Temporal lobe (tissue), 2 donors: ENCODE measurements around the genes MRPL14 and TMEM151B.

DNA sequence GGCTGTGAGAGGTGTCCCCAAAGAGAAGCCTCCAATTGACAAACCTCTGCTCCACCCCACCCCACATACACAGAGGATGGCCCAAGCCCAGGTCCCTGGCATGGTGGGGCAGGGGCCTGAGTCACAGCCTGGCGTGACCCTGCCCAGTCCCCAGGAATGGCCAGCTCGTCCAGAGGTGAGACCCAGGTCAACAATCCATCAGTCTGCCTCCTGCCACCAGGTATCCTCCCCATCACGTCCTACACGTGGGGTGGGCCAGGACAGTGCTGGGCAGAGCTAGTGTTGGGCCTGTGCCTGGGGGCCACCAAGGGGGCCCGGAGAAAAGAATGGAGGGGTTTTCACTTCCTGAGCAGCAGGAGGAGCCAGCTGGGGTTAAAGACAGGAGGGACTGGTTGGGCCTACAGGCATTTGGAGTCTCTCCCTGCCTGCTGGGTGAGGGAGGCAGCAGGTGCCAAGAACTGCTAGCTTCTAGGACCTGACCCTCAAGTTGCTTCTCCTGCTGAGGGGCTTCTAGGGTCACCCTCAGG lies 52.0 kb downstream of the MRPL14 start:
- RAMPAGE, long total RNA = no peak

DNA sequence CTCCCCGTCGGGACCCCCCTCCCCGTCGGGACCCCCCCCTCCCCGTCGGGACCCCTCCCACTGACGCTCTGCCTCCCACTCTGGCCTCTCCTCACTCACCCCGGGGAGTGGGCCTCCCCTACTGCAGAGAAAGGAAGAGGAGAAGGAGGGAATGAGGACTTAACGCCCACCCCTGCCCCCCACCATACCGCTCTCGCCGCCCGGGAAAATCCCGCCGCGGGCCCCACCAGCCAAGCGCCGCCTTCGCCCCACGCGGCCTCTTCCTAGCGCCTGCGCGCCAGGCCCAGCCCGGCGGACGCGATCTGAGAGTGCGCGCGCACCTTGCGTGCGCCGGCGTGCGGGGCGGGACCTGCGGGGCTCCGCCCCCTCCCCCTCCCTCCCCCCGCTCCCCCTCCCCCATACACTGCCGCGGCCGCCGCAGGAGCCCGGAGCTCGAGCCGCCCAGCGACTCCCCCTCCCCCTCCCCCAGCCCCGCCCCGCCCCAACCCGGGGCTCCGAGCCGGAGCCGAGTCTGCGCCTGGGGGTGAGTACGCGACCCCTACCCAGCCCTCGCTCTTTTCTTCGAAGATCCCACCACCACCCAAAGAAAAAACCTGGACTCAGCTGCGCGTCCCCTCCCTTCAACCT lies at the start of gene MRPL14:
Gene MRPL14, minus strand, starts transcription at position 297 of the 627 bp plus-strand sequence.
- RAMPAGE, long total RNA = no peak

GRCh38 chr6:44132642-44132999 lies 5.3 kb downstream of the TMEM63B start:
- RAMPAGE, long total RNA = no peak

- RAMPAGE, long total RNA = no peak
Measured at GRCh38 chr6:44136251-44136642, 8.9 kb downstream of the TMEM63B start.

DNA sequence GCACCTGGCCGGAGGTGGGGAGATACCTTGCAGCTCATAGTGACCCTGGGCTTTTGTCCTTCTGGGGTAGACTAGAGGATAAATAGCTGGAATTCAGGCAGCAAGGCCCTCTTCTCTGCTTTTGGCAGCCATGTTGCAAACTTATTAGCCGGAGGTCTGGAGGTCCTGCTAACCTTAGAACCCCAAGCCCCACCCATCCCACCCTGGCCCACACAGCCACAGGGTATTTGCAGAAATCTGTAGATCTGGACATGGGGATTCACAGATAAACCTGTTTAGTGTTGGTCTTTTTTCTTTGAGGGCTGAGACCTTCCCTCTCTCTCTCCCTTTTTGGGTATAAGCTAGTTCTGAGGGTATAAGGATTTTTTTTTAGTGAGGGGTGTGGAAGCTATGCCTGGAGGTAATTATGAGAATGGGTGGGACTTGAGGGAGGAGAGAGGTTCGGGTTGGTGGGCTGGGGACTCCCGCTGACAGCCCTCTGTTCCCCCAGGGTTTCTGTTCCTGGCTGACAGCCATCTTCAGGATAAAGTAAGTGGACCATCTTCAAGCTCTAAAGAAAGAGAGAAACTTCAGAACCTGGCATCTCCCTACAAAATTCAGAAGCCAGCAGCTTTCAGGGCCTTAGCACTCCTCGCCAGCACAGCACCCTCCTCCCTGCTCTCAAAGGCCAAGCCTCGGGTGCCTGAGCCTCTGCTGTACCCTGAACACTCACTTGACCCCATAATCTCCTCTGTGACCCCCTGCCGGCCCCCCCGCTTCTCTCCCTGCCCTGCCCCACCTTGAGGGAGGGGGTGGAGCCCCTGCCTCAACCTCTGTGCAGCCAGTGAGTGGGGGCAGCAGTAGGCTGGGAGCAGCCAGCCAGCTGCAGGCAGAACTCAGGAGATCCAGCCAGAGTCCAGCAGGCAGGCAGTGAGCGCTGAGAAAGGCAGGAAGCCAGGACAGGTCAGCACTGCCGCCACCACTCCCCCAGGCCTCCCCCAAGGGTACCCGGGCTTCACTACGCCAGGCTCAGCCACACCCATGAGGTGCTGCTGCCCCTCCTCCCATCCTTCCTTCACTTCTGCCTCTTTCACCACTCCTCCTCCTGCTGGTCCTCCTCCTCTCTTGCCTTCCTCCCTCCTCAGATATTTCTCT lies 11.0 kb downstream of the TMEM63B start:
- RAMPAGE, long total RNA = no peak

DNA sequence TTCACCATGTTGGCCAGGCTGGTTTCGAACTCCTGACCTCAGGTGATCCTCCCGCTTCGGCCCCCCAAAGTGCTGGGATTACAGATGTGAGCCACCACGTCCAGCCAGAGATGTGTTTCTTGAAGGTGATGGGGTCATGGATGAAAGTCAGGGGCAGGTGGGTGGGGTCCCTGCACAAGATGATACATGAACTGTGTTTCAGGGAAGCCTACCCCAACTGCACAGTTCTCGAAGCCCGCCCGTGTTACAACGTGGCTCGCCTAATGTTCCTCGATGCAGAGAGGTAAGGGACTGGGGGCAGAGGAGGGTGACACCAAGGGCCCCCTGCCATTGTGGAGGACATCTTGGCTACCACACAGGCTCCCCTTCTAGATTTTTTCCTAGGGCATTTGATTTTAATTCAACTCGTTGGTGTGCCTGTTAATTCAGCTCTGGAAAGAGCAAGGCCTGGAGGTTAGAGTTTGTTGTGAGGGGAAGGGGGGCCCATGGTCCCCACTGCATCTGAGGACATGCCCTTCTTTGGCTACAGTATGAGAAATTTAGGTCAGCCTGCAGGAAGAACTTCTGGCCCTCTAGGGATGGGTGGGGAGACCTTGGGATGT lies 11.9 kb upstream of the CAPN11 start:
- RAMPAGE, long total RNA = no peak

DNA sequence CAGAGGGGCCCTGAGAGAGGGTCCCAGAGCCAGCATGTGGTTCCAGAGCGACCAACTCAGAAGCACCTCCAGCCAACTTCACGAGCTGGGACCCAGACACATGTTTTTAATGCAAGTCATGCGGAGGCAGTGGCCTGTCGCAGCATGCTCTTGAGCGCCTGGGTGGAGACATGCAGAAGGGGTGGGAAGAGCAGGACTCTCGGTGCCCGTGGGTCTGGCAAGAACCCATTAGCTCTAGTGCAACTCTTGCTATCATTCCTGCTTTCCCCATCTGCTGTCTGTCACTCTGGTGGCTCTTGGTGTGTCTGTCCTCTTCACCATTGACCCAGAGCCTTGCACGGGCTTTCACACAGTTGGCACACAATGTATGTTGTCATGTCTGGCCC lies 14.8 kb upstream of the MYMX start:
- RAMPAGE, long total RNA = no peak

DNA sequence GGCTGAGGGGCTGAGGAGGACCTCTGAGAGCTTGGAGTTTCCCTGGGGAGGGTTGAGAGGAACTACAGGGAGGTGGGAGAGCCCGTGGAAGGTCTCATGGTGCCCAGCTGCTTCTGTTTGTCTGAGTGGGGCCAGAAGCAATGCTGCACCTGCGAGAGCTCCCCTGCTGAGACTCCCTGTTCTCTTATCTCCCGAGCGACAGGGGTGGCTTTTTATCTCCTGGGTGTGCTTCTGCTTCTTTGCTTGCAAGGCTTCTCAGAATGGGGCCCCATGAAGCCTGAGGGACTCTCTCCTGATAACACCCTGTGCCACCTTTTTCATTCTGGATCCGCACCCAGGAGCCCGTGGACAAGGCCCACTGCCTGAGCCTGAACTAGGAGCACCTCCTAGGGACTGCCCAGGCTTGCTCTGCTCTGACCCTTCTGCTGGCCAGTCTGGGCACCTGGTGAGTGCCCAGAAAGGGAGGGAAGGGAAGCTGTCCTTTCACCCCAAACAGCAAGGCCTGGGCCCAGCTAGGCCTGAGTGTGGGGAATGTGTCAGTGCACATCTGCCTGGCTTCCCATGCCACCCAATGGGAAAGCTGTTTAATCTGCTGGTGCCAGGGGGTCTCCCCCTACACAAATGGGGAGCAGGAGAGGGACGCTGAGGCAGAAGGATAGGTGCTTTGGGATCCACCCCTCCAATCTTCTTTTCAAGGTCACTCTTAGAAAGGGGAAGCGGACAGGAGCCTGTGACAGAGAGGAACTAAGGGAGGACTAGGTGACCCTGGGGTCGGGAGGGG lies 2.5 kb downstream of the SLC29A1 start:
- RAMPAGE, long total RNA = no peak

- RAMPAGE, long total RNA = no peak
Measured at GRCh38 chr6:44248511-44249015, 1.7 kb downstream of the HSP90AB1 start.

GRCh38 chr6:44255240-44255852 lies 2.0 kb downstream of the SLC35B2 start:
- RAMPAGE, long total RNA = no peak

- RAMPAGE, long total RNA = no peak
Measured at GRCh38 chr6:44269823-44270907, at the start of gene TMEM151B. Gene TMEM151B, plus strand, starts transcription at chr6:44270450.

- RAMPAGE, long total RNA = no peak
Measured at GRCh38 chr6:44311869-44312335, 1.2 kb downstream of the AARS2 start.

GRCh38 chr6:44386313-44387273 lies 913 bp upstream of the CDC5L start:
- RAMPAGE, long total RNA = no peak

DNA sequence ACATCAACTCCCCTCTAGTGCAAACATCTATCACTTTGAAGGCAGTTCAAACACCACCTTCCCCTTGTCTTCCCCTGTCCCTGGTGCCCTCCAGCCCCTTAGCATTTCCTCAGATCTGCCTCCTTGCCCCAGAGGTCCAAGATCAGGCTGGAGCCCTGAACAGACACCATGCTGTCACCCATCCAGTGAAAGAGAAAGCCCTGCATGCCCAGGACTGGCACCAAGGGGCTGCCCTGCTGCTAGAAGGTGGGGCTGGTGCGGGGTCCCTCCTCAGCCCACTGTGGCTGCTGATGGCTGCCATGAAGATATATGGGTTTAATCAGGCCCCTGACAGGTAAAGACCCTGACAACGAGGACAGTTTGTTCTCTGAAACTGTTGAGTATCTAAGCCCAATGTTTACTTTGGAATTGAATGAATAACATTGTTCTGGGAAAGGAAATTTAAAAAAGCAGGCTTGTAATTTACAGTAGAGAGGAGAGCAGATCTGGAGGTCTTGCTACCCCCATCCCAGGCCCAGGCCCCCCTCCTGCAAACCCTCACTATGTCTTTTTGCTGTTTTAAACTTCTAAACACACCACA lies 171.2 kb downstream of the CDC5L start:
- RAMPAGE, long total RNA = no peak

DNA sequence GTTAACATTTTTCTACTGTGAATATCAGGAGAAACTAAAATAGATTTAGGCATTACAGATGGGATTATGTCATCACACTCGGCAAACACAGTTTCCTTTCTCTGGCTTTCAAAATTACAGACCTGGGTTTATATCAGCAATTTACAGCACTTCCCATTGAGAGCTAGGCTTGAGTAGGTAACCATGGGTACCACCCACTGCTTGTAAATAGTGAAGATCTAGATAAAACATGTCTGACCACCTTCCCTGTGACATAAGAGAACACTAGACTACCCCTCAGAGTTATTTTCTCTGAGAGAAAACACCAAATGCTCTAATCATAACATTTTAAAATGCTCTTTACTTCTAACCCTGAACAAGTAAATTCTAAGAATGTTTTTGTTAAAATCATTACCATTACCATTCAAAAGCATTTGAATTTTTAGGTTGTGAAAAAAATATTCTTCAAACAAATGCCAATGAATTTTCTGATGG lies 402.6 kb upstream of the RUNX2 start:
- RAMPAGE, long total RNA = no peak

- RAMPAGE, long total RNA = no peak
Measured at GRCh38 chr6:45062292-45063062, 265.7 kb upstream of the RUNX2 start.

DNA sequence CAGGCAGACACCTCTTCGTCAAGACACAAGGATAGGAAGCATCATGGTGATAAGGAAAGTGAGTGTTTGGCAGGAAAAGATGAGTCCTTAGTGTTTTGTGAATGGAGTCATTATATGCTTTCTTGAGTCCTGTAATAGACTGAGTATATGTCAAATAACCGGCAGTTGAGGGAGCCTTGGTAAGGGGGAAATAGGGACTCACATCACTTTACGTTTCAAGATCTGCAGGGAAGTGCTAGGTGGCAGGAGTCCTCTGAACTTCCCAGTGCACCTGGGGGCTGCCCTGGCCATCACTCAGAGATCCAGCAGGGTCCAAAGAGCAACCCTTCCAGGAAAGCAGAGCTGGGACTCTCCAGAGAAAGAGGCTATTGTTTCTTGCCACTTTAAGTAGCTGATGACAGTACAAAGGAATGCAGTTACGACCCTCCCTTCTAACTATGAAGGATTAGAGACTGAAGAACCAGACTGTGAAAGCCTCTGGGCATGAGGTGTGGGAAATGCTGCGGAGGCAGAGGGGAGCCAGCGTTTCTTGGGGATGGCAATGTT lies 189.0 kb upstream of the SUPT3H start:
- RAMPAGE, long total RNA = no peak

- RAMPAGE, long total RNA = no peak
Measured at GRCh38 chr6:45951527-45952539, 63.8 kb downstream of the CLIC5 start.

- RAMPAGE, long total RNA = no peak
Measured at GRCh38 chr6:46190699-46191456, 20.1 kb upstream of the ENPP5 start.

DNA sequence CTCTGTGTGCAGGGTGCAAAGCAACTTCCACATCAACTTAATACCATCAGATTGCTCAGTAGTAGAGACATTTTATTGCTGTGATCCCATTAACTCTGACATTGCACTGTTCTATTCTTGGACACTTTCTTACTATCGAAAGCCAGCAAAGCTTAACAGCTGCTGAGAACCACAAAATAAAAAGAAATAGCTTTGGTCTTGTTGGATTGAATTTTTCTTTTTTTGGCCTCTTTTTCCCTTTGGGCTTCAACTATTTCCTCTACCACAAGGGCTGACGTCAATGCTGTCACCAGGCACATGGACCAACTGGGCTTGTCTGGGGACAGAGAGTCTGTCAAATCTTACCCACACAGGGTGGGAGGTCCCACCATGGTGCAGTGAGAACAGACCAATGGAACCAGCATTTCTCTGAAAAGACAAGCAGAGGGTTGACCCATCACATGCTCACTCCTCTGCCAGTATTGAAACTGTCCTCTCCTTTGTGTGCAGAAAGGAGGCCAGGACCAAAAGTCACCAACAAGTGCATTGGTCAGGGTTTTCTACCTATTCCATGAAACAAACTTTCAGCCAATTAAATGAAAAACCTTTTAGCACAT lies 63.5 kb upstream of the ENPP5 start:
- RAMPAGE, long total RNA = no peak